ENCODE measurements around a stretch of chr17.

GRCh38 chr17:16583905-16584691 lies 15.1 kb upstream of the ZNF287 start:
- PRO-cap: no peak

DNA sequence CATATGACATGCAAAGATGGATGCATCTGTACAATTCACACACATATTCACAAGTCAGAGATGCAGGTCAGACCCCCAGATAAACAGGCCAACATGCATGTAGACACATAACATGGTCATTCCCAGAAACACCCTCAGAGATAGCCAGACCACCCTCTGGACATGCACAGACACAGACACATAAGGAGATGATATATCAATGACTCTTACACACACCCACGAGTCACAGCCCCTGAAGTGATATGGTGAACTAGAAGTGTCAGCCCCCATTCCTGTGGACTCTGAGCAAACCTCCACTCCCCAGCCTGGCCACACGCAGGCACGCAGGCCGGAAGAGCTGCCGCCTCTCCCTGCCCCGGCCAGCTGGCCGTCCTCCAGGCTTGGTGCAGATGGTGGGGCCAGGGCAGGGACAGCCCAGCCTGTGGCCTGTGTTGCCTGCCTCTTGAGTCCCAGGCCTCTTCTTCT lies 10.3 kb upstream of the MPRIP start:
- PRO-cap: no peak

DNA sequence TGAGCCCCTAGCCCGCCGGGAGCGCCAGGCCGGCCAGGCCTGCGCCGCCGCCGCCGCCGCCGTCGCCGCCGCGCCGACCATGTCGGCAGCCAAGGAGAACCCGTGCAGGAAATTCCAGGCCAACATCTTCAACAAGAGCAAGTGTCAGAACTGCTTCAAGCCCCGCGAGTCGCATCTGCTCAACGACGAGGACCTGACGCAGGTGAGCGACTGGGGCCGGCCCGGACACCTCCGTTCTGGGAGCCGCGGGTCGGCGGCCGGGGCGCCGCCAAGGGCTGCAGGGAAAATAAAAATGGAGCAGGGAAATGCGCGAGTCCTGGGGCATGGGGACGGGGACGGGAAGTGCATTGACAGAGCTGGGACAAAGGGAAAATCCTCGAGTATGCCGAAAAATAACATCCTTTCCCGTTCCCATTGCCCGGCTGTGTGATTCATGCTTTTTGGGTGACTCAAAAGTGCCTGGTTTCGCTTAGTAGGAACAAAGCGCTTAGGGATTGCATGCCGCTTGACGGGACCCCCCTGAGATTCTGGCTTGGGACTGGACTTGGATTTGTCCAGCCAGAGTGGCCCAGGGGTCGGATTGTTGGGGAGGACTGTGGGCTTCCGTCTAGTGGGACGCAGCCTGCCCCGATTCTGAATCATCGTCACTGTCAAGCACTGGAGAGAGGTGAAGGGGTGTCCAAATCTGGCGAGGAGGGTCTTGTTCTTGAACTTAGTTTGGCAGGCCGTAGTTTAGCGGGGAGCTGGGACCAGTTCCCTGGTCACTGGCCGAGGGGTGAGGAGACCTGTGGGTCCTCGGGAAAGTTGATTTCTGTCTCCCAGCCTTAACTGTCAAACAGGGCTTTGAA lies 737 bp downstream of the MPRIP start:
- PRO-cap: bidirectional peak, plus-strand start at position 452 of the sequence, minus-strand start at position 288 of the sequence; bidirectional peak, plus-strand start at position 561 of the sequence, minus-strand start at position 529 of the sequence; unidirectional peak, minus-strand start at position 635 of the sequence

DNA sequence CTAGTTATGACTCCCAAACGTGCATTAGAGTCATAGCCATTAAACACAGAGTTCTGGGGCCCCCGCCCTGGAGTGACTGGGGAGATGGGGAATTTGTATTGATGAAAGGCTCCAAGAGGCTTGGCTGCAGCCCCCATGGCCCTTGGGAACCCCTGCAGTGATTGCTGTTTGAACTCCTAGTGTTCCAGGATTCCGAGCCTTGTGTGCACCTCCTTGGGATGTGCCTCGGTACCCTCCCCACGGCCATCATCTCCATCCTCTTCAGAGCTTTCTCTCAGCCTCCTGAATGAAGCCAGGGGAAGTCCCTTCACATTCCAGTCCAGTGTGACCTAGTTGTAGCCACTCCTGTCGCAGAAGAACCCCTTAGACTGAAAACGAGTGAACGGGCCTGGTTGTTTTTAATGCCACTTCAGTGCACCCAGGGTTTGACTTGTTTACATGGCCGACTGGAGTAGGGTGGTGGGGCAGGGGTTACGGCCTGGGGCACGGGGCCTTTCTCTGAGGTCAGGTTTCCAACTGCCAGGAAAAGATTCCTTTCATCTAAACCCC lies 1.4 kb downstream of the MPRIP start:
- PRO-cap: unidirectional peak, minus-strand start at position 288 of the sequence

GRCh38 chr17:17055403-17056063 lies 13.3 kb downstream of the MPRIP start:
- PRO-cap: no peak

DNA sequence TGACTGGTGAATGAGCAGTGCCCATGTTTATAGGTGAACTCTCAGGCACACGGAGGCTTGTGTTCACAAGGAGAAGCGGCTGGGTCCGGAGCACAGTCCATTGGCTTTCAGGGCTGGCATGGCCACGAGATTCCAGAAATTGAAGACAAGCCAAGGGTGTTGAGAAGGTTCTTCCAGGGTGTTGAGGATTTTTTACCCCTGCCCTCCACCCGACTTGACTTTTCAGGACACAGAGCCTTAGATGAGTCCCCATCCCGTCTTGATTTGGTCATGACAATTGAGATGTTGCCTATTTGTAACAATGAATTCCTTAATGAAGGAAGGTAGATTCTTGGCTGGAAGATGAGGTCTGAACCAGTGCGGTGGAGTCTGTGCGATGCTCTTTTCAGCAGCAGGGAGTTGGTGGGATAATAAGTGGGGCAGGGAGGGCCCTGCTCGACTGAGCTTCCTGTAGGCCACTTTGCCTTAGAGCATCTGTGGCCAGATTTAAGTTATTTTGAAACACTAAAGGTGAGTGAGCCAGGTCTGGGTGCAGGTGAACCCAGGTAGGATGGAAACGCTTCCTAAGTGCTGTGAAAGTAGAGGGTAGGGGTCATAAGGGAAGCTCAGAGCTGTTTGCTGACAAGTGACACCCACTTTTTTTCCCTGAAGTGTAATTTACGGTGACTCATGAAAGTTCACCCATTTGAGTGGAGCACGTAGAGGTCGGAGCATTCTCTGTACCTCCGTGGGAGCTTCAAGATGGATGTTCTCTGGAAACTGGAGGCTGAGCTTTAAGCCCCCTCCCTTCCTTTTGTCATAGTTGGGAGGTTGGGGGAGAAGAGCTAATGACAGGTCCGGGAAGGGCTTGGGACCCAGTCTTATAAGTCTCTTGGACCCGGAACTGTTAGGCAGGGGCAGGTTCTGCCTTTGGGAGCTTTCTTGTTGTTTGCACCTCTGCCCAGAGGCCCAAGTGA lies 44.1 kb downstream of the MPRIP start:
- PRO-cap: no peak

DNA sequence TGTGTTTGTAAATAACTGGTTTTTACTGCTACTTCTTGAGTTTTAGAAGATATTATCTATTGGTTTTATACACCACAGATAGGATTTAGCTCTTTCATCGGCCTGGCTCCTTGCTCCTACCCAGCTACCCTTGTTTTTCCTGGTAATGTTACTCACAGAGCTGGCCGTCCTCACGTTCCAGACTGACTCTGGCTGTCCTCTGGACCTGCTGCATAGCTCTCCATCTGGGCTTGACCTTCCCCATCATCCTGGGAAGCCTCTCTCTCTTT lies 51.5 kb downstream of the MPRIP start:
- PRO-cap: no peak

DNA sequence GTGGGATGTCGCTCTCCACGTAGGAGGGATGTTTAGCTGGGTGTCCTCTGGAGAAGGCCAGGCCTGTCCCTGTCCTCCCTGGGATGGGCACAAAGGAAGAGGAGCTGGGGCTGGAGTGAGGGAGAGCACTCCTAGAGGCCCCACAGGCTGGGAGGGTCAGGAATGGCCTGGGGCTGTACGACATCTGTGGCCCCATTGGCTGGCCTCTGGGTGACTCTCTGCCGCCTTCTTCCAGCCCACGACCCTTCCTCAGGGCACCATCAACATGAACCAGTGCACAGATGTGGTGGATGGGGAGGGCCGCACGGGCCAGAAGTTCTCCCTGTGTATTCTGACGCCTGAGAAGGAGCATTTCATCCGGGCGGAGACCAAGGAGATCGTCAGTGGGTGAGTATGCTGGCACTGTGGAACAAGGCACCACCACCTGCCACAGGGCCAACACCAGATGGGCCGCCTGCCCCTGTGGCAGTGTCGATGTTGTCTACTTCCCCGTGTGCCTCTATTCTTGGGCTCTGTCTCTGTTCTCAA lies 79.6 kb downstream of the PLD6 start:
- PRO-cap: no peak

- PRO-cap: no peak
Measured at GRCh38 chr17:17187693-17188383, 18.3 kb downstream of the PLD6 start.

- PRO-cap: bidirectional peak, plus-strand start at chr17:17236790, minus-strand start at chr17:17236631
Measured at GRCh38 chr17:17235900-17236962, 737 bp downstream of the FLCN start.

DNA sequence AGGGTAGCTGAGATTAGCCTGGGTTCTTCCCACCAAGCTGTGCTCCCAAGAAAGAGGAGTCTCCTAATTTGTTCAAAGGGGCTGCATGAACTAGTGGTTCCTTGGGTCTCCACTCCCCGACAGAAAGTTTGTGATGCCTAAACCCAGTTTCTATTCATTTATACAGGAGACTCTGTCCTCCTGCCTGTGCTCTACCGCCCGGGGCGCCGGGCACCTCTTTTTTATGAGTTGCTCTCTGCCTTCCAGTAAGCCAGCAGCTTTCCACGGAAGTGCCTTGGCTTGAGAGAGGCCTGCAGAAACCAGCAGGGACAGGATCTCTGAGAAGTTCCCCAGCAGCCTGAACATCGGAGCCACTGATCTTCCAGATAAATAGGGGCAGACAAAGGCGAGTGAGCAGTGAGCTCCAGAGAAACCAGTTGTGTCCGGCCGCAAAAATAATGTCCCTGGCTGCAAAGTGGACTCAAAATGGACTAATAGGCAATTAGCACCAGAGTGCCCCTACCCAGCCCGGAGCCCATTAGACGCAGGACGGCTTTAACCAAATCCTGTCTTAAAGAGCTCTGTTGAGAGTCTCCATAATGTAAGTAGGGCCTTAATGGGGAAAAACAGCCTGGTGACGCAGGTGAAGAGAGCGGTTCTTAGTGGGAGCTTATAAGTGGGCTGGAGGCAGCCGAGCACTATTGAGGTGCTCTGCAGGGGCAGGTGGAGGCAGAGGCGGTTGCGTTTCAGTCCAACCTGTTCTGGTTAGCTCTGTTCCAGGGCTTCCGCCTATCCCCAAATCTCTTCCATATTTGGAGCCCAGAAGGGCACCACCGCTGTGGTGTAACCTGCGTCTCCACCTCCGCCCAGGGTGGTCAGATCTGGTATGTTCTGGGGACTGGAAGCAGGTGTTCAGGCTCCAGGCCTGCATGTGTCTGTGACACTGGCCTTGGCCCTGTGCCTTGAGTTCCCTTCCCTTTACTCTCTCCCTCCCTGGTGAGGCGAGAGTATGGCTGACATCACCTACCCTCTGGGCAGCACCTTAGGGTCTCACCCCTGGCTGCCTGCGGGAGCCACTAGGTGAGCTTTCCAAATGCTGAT lies 74.1 kb downstream of the NT5M start:
- PRO-cap: no peak

GRCh38 chr17:17445554-17446579 lies 30.9 kb upstream of the MED9 start:
- PRO-cap: no peak

GRCh38 chr17:17467634-17468238 lies 9.1 kb upstream of the MED9 start:
- PRO-cap: no peak

GRCh38 chr17:17494417-17494749 lies 1.8 kb downstream of the RASD1 start:
- PRO-cap: no peak

DNA sequence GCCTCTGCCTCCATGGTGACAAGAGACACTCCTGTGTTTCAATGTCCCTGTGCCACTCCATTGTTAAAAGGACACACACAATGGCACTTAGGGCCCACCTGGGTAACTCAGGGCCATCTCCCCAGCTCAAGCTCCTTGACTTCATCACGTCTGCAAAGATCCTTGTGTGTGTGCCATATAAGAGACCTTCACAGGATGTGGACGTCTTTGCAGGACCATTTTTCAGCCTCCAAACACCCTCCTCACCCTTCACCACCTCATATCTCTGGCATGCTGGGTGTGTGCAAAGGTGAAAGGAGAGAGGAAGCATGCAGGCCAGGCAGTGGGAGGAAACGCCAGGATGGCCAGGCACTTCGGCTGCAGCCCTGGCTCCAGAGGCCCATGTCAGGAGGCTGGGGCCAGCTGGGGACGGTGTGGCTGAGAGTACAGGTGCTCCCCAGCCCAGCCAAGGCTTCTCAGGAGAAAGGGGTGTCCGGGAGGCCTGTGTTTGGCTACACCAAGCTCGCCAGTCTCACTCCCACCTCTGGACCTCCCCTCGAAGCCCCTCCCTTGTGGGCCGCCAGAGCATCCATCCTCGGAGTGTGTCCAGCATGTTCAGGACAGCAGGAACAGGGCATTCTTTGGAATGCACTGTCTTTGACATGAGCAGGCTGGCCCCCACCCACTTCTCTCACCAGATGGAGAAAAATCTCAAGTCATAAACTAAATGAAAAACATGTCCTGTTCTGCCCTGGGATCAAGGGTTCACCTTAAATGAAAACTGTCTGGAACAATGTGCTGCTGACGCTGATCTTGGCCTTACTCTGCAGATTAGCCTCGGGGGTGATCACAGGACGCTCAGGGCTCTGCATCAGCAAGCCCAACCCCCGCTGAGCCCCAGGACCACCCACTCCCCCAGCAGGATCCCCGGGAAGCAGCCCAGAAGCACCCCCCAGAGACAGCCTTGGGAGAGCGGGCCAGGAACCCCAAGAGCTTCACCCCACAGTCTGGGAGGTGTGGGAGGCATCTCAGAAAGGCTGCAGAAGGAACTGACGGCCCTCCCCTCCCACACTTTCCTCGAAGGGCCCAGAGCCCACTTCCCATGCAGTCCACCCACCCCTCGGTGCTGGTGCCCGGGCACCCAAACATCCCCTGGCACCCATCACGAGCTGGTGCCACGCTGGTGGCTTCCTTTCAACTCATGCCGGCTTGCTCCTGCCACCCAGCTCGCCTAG lies 15.9 kb downstream of the PEMT start:
- PRO-cap: no peak

- PRO-cap: no peak
Measured at GRCh38 chr17:17711661-17712346, 30.5 kb downstream of the RAI1 start.

GRCh38 chr17:17753248-17753816 lies 72.1 kb downstream of the RAI1 start:
- PRO-cap: no peak

DNA sequence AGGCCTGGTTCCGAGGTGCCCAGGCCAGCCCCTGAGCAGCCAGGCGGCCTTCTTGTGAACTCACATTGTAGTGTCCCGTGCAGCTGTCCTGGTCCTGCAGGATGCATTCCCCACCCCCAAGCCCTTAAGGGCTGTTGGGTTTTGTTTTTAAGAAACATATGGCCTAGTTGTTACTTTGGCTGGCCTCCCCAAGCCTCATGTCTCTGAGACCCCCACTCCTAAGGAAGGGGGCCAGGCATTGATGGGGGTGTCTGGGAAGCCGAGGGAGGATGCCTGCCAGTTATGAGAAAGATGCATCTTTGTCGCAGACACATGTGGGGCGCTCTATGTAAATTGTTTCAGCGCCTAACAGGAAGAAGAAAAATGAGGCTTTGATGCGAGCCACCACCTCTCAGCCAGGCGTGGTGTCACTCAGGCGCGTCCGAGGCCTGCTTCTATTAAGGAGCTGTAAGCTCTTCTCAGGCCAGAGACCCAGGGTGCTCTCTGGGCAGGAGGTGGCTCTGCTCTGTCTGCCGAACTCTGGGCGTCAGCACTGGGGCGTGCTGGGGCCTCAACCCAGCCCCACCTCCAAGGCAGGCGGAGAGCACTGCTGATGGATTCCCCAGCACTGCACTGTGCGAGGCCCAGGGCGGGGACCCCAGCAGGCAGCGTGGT lies 70.6 kb downstream of the SREBF1 start:
- PRO-cap: no peak

DNA sequence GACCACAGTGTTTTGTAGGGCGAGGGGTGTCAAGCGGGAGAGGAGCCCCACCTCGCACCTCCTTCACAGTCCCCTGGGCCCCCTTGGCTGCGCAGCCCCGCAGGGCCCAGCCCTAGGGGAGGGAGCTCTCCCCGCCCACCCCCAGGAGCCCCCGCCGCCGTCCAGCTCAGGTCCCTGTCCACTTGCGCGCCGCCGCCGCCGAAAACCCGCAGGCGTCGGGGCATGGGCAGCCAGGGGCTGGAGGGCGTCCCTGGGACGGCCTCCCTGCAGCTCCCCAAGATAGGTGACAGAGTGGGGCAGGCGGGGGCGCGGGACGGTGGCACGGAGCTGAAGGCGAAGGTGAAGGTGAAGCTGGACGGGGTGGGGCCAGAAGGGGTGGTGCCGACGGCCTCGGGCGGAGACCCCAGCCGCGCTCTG lies 27.3 kb downstream of the SREBF1 start:
- PRO-cap: no peak

- PRO-cap: no peak
Measured at GRCh38 chr17:17814017-17814809, 22.6 kb downstream of the SREBF1 start.

Data from endothelial cell (in vitro differentiated cells).